Duodenum (tissue), 1 donor: Measurements from ENCODE around the gene MC4R.

- PRO-cap = no peak
These were observed 127.7 kb downstream of the NEDD4L start for GRCh38 chr18:58171640-58172264.

DNA sequence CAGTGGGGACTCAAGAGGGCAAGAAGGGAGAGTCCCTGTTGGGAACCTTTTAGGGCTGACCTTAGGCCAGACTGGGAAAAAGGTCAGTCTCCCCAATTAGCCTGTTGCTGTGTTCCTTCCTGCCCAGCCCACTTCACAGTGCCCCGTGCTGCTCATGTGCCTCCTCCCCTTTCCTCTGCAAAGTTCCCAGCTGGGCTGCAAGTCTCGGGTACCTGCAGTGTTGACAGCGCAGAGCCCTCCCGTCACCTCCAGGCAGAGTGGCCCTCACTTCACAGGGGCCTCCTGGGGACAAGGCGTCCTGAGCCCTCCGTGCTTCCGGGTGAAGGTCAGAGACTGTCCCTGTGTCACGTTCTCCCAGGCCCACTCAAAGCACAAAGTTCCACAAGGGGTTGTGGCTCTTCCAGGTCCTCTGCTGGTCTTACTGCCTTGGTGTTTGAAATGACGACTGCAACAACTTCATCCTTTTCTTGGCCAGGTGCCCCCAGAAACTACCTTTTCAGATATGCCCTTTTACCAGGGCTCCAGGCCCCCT lies 225.8 kb downstream of the ALPK2 start:
- PRO-cap = no peak

DNA sequence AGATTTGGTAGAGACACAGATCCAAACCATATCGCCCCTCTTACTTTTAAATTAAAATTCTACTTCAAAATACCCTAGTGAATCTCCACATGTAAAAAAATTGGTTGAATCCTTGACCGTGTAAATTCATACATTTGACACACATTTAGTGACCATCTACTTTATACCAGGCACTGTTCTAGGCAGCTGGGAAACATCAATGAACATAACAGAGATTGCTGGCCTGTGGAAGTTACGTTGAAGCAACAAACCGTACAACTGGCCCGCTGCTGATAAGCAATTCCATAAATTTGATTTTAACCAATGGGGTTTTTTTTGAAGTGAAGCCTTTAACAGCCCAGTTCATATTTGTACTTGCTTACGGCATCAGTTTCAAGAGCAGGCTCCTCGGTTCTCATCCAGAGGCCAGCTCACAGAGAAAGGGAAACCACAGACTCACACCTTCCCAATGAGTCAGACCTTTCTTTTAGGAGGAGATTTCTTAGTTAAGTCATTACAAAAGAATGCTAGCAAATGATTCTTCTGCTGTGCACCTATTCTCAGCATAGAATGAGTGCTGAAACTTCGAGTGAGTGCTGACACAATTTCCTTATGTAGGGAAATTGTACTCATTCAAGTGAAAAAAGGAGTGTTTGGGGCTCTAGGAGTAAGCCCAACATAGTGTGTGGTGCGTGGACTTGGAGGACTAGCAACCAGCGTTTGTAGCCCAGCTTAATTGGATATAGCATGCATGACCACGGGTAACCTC lies 87.3 kb downstream of the ALPK2 start:
- PRO-cap = no peak

- PRO-cap = bidirectional peak, plus-strand start at chr18:58671988, minus-strand start at chr18:58671965
These were observed 813 bp downstream of the MALT1 start for GRCh38 chr18:58671875-58672681.

DNA sequence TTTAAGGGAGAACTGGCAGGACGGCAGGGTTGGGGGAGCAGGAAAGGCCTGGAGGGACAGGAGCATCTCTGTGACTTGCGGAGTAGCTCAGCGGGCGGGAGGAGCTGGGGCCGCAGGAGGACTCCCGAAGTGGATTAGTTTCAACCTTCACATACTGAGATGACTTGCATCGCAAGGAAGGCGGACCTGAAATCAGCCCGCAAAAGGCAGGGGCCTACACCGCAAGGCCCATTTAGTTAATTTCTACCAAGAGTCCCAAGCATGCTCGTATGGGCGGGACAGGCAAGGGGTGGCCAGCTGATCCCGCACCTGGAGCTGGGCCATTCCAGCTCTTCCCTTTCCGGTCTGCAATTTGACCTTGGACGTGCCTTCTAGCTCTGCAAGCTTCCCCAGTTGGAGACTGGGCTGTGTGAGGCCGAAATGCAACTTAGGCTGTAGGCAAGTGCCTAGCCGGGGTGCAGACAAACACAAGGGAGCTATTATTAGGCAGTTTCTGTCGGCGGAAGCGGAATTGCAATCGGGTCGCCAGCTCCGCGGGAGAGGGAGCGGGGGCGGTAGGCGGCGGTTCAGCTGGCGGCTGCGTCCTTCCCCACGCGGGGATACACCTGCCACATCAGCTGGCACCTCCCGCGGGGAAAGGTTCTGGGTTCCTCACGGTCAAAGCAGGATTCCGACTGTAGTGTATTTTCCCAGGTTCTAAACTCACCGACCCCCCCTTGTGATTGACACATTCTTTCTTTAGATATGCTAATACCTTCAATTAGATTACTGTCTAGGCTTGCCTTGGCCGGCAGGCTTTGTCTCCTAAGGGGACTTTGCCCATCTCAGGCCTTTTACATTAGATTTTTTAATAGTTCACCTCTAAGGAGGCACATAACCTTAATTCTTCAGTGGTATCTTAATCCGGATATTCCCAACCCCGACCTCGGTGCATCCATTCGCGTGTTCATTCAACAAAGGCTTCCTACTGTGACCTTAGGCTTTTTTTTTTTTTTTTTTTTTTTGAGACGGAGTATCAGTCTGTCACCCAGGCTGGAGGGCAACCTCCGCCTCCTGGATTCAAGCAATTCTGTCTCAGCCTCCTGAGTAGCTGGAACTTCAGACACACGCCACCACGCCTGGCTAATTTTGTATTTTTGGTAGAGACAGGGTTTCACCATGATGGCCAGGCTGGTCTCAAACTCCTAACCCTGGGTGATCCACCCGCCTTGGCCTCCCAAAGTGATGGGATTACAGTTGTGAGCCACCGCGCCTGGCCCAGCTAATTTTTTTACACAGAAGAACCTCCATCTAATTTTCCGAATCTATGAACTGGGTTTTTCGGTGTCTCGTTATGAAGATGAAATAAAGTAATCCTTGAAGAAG lies 17.0 kb upstream of the ZNF532 start:
- PRO-cap = no peak

- PRO-cap = no peak
These were observed 3.8 kb upstream of the ZNF532 start for GRCh38 chr18:58860644-58861497.

- PRO-cap = no peak
These were observed 46.2 kb downstream of the ZNF532 start for GRCh38 chr18:58910821-58911302.

- PRO-cap = no peak
These were observed 112.5 kb downstream of the ZNF532 start for GRCh38 chr18:58977172-58977572.

GRCh38 chr18:58996805-58997332 lies 132.2 kb downstream of the ZNF532 start:
- PRO-cap = no peak

DNA sequence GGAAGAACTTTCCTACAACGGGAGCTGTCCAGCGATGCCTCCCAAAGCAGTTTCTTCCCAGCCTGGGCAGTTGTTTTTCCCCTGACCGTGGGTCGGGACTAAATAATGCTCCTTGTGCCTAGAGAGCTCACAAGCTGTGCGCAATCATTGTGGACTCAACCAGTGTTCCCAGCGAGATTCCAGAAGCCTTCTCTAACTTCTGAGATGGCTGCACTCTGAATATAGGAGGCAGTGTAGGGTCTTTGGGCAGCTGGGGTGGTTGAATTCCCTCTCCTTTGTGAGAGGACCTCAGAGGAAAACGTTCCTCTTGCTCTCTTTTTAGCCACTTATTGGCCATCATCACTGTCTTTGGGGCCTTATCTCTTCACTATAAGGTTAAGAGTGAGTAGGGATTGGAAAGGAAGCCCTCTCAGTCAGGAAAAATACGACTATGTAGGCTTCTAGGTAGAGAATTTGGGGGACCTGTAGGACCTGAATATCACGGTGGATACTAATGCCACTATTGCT lies 828 bp downstream of the SEC11C start:
- PRO-cap = no peak

- PRO-cap = no peak
These were observed 50.7 kb upstream of the LMAN1 start for GRCh38 chr18:59409855-59410142.

- PRO-cap = no peak
These were observed 143.6 kb upstream of the LMAN1 start for GRCh38 chr18:59502364-59503358.

- PRO-cap = no peak
These were observed 18.7 kb downstream of the PMAIP1 start for GRCh38 chr18:59918446-59918888.

GRCh38 chr18:60372659-60373106 lies at the start of gene MC4R:
MC4R (minus strand) TSS chr18:60372775.
- PRO-cap = no peak

DNA sequence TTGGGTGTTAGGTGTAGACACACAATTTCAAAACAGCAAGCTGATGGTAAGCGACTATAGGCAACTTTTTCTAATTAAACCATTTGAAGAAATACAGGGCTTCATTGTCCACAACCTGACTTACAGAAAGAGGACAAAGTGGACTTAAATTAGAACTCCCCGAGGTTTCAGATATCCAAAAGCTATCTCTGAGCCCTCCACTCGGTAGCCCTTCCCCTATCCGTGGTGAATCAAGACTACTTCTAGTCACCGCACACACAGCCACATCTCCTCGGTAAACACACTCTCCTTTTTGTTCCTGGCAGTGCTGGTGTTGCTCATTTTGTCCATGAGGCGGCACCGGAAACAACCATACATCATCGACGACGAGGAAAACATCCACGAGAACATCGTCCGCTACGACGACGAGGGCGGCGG lies 220.7 kb downstream of the CDH20 start:
- PRO-cap = no peak

GRCh38 chr18:61605908-61606665 lies 272.9 kb downstream of the CDH20 start:
- PRO-cap = no peak

- PRO-cap = no peak
These were observed 6.0 kb upstream of the RNF152 start for GRCh38 chr18:61898546-61899439.

- PRO-cap = no peak
These were observed 113.1 kb downstream of the PIGN start for GRCh38 chr18:62073643-62074339.

DNA sequence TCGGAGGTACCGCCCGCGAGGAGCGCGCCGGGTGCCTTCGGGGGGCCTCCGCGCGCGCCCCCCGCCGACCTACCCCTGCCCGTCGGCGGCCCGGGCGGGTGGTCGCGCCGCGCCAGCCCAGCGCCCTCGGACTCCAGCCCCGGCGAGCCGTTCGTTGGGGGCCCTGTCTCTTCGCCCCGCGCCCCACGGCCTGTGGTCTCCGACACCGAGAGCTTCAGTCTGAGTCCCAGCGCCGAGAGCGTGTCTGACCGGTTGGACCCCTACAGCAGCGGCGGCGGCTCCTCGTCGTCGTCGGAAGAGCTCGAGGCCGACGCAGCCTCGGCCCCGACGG lies 1.1 kb downstream of the PHLPP1 start:
- PRO-cap = no peak

- PRO-cap = no peak
These were observed 86.5 kb downstream of the PHLPP1 start for GRCh38 chr18:62801885-62802248.